Thoracic aorta endothelial cell (primary cell): ENCODE measurements around a stretch of chr6.

DNA sequence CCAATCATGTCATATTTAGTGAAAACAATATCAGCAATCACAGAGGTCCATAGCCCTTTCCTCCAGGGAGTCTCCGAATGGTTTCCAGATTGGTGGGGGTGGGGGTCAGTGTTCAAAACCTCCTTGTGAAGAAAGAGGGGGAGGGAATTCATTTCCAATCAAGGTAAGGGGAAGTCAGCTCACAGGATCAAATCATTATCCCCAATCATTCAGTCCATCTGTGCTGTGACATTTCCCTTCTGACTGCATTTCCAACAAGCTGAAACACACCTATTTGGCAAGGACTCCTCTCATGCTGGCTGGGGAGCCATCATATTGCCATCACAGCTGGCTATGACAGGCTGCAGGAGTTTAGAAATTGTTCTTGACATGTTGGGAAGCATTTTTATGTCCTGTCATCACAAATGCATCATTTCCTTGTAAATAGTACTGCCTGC lies 114.0 kb upstream of the TMEM170B start:
- CAGE, long polyA plus RNA: no peak

GRCh38 chr6:11650781-11651113 lies 113.2 kb downstream of the TMEM170B start:
- CAGE, long polyA plus RNA: no peak

GRCh38 chr6:11710163-11710633 lies 68.4 kb downstream of the ADTRP start:
- CAGE, long polyA plus RNA: no peak

GRCh38 chr6:11831778-11832175 lies 53.2 kb upstream of the ADTRP start:
- CAGE, long polyA plus RNA: no peak

DNA sequence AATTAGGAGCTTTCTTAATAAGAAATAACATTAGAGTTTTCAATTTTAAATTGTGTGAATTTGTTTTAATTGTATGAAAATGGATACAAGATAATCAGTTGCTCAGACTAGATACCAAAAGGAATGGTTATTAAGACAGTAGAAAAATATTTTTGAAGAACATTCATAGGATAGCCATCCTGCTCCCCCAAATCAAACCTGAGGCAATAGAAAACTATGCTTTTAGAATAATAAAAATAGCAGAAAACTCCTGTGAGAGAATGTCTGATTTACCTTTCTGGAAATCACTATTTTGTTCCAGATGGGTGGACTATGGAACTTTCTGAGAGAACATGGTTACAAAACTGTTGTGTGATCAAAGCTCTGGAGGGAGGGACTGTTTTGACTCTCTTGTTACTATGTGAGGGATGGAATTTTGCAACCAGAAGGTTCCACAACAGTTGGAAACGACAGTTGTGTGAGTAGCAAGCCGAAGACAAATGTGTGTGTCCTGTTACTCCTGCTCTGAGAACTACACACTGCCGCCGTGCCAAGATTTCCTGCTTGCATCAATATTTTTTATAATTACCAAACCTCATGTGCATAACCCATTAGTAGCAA lies 11.1 kb upstream of the HIVEP1 start:
- CAGE, long polyA plus RNA: no peak

- CAGE, long polyA plus RNA: no peak
These were observed 1.4 kb upstream of the HIVEP1 start for GRCh38 chr6:12010571-12011313.

- CAGE, long polyA plus RNA: no peak
These were observed 14.1 kb downstream of the HIVEP1 start for GRCh38 chr6:12025993-12026907.

- CAGE, long polyA plus RNA: no peak
These were observed 39.6 kb downstream of the HIVEP1 start for GRCh38 chr6:12051628-12052209.

DNA sequence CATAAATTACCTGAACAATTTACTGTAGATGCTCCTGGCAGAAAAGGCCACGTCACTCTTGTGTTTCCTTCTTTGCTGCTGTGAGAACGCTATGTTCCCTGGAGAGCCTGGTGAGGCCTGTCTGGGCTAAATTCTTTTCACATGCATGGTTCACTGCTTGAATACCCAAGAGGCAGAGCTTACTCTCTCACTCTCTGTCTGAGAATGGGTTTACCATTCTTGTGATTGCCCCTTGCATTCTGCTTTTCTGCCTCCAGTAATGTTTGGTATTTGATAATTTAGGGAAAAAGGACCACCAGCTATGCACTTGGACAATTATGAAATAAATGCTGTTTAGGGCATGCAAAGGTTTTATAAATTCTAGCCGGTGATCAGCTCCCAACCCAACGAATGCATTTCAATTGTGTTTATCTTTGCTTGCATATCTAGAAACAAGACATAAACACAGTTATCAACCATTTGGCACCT lies 64.5 kb downstream of the EDN1 start:
- CAGE, long polyA plus RNA: no peak

DNA sequence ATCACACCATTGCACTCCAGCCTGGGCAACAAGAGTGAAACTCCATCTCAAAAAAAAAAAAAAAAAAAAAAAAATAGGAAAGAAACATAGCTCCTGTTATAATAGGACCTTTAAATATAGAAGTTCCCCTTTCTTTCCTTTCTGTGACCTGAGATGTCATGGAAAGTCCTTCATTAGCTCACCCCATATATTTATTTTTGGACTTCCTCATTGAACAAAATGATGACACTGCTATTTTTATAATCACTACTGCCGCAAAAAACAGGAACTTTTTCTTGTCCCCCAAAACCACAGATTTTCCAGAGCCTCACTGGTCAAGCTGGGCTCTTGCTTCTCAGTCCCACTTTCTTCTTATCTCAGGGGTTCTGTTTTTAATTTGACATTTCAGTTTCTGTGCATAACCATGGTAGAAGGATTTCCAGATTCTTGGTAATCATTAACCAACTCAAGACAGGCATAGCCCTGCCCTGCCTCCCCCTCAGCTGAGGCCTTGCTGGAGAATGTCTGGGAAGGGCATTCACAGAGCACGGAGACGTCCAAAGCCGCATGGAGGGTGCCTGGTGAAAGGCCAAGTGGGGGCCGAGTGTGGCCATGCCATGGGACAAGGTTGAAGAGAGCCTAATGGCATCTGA lies 73.5 kb downstream of the EDN1 start:
- CAGE, long polyA plus RNA: no peak

- CAGE, long polyA plus RNA: no peak
These were observed 70.0 kb upstream of the PHACTR1 start for GRCh38 chr6:12646672-12646919.

GRCh38 chr6:13259373-13259789 lies 69.0 kb downstream of the TBC1D7 start:
- CAGE, long polyA plus RNA: no peak

- CAGE, long polyA plus RNA: no peak
These were observed 28.7 kb downstream of the TBC1D7 start for GRCh38 chr6:13299216-13300496.

DNA sequence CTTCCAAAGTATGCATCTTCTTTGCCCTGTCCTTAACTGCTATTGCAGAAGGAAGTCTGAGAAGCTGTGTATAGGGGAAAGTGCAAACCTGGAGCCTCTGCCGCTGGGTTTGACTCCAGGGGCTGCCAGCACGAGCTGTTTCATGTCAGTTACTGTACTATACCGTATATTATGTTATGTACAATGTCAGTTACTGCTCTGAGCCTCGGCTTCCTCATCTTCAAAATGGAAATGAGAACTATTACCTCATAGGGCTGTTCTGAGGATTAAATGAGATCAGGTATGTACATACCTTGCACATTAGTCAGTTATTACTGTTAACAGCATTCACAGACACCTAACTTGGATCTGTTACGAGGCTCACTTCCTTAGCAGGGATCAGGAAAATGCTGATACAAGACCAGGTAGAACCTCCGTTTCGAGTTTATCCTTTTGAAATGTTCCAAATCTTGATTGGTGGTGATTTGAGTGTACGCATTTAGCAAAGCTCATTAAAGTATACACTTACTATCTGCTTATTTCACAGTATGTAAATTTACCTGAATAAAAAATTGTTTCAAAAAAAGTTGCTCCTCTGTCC lies 69.7 kb upstream of the TBC1D7 start:
- CAGE, long polyA plus RNA: no peak

GRCh38 chr6:13407952-13408378 lies 79.4 kb downstream of the GFOD1 start:
- CAGE, long polyA plus RNA: no peak

DNA sequence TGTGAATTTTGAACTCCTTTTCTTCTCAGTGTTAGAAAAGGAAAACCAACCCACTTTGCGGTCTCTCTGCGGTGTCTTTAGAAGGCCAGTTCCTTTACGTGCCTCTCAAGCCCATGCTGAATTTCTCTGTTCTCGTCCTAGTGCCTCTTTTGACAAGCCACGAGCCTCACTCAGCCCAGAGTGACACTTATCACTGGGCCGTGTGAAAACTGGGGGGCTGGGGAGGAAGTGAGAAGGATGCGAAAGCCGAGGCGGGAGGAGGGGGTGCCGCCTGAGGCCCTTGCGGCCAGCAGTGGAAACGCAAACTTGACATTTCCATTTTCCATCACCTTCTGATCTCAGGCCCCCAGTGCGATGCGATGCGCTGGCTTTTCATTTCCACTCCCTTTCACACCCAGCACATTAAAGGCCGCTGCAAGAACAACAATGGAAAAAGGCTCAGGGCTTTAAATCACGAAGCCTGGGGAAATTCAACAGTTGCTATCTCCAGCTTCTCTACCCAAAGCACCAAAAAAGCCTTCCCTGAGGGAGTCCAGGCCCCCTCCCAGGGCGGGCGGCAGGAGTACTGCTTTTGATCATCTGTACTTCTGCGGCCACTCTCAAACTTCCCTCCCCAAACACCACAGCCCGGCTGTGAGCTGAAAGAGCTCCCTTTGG lies 59.1 kb downstream of the GFOD1 start:
- CAGE, long polyA plus RNA: no peak

DNA sequence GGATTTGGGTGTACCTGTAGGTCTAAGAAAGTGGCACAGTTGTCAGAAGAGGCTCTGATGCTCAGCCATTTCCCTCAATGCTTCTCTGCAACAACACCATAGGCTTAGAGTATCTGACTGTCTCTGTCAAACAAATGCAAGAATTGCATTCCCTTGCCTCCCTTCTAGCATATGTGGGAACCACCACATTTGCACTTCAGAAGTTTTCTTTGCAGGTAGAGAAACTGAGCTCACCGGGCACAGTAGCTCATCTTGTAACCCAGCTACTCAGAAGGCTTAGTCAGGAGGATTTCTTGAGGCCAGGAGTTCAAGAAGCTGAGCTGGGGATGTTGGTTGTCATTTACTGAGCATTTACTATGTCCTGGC lies 48.1 kb downstream of the GFOD1 start:
- CAGE, long polyA plus RNA: no peak

DNA sequence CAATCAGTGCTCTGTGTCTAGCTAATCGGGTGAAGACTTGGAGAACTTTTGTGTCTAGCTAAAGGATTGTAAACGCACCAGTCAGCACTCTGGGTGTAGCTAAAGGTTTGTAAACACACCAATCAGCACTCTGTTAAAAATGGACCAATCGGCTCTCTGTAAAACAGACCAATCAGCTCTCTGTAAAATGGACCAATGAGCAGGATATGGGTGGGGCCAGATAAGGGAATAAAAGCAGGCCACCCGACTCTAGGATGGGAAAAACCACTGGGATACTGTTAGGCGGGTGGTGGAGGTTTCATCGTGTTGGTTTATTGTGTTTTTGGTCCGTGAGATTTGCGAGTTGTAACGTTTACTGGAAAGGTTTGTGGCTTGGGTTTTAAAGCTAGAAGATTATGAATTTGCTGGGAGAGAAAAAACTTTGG lies 25.5 kb upstream of the GFOD1 start:
- CAGE, long polyA plus RNA: no peak

- CAGE, long polyA plus RNA: no peak
These were observed 40.2 kb upstream of the GFOD1 start for GRCh38 chr6:13527684-13527984.

DNA sequence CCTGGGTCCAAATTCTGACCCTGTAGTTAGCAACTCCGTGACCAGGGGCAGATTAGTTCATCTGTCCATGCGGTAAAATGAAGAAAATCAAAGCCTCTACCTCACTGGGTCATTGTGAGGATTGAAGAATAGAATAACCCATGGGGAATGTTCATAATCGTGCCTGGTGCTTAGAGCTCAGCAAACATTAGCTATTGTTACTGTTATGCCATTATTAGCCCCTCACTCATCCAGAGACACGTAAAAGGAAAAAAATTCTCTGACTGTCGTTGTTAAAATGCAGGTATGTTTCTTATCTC lies 5.3 kb upstream of the SIRT5 start:
- CAGE, long polyA plus RNA: no peak